NALM6 (cell line): ENCODE results near the gene GOLM1.

GRCh38 chr9:84170209-84171298 is 170.0 kb downstream of the SLC28A3 start:
- PRO-cap = no peak

- PRO-cap = unidirectional peak, plus-strand start at chr9:84271202
These were observed 69.0 kb downstream of the SLC28A3 start for GRCh38 chr9:84271017-84272455.

- PRO-cap = no peak
These were observed 2.5 kb downstream of the NTRK2 start for GRCh38 chr9:84671933-84672506.

- PRO-cap = no peak
These were observed 1.8 kb upstream of the AGTPBP1 start for GRCh38 chr9:85743512-85743943.

GRCh38 chr9:85805453-85806151 is 63.8 kb upstream of the AGTPBP1 start:
- PRO-cap = bidirectional peak, plus-strand start at chr9:85805865, minus-strand start at chr9:85805874

GRCh38 chr9:85965706-85966456 is 24.9 kb downstream of the NAA35 start:
- PRO-cap = no peak

- PRO-cap = no peak
These were observed 59.4 kb downstream of the NAA35 start for GRCh38 chr9:86000367-86000639.

GRCh38 chr9:86025483-86026244 is 73.7 kb downstream of the GOLM1 start:
- PRO-cap = no peak

DNA sequence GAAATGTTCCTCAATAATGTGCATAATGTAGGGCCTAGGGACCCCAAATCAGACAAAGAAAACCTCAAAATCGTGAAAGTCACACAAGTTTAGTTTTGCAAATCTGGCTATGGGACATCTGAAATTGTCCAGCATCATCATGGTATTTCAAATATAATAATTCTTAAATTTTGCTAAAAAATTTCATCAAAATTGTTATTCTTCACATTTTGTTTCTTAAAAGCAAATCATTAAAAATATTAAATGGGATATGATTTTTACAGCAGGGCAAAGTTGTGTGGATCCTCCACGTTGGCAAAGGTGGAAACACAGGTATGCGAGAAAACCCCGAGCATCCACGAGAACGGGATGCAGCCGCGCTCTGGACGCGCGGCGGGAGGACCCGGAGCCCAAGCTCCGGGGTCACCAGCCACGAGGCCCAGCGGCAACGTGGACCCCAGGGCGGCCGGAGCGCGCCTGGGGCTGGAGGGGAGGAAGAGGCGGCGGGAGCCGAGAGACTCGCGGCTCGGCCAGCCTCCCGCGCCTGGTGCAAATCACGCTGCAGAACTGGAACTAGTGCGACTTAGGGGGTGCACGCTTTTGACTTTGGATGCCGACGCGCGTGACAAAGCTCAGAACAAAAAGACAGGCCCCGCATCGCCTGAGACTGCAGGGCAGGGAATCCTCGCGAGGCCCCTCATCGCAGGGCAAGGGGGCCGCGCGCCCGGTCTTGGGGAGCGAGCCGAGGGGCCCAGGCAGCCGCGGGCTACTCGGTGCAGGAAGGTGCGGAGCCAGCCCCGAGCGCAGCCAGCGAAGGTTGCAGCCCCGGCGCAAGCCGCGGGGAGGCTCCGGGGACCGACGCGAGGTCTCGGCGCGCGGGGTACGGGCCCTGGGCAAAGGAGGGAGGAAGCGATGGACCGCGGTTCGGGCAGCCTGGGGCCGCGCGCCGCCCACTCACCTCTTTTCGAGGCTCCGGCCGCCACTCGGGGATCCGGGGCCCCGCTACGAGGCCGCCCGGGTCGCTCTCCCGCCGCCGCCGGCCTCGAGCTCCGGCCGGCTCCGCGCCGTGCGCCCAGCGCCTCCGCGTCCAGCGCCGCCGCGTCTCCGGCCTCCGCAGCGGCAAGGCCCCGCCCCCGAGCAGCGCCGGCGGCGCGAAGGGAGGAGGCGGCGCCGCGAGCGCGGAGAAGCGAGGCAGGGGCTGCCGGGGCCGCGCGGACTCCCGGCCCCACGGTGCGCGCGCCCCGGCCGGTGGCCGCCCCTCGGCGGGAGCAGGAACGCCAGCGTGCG is at the start of gene GOLM1:
GOLM1 (minus strand) TSS at position 1,085 of the 1,266 bp plus-strand sequence.
- PRO-cap = no peak

DNA sequence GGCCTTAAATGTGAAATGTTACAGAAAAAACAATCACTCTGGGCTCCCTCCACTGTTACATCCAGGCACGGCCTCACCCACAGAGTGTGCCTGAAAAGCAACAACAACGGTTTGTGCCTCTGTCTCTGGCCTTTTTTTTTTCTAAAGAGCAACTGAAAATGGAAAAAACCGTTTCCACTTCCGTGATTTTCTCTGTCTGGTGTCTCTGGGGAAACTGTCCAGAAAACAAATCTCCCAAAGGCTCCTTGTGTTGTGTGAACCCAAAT is 221.7 kb upstream of the TUT7 start:
- PRO-cap = bidirectional peak, plus-strand start outside the sequence, minus-strand start at position 88 of the sequence

GRCh38 chr9:86585641-86586268 is 231.5 kb upstream of the TUT7 start:
- PRO-cap = no peak

- PRO-cap = no peak
These were observed 139.3 kb downstream of the GAS1 start for GRCh38 chr9:86808054-86808332.

DNA sequence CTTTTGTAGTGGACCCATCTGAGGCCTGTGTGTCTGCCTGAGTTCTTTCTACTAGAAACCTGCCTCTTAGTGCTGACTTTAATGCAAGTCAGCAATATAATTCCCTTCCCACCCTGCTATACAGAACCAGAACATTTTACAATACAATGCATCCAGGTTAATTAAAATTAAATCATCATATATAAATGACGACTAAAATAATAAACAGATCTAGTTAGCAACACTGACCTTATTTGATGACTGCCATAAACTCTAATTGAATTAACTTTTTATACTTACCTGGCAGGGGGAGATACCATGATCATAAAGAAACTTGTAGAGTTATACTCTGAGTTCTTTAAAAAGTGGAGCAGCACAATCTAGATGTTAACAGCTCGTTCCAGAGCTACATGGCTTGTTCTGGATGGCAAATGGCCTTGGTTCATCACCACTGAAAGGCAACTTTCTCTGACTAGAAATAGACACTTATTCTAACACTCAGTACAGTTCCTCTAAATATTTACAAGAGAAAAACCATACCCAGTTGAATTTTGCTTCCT is 82.8 kb upstream of the GAS1 start:
- PRO-cap = unidirectional peak, plus-strand start at position 272 of the sequence

- PRO-cap = no peak
These were observed 2.9 kb downstream of the DAPK1 start for GRCh38 chr9:87500326-87501183.

DNA sequence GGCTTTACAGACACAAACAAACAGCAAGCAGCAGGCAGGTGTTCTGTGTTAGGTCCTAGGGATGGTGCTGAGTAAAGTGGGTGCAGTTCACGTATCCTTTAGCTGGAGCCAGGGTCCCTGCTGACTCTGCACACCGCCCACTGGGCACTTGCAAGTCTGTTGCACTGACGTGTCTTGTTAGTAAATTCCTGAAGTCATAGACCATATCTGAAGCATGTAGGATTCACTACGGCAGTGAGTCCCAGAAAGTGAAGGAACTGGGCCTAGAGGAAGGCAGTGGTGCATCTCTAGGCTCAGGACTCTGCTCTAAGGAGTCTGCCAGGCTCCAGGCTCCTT is 96.6 kb downstream of the DAPK1 start:
- PRO-cap = no peak

GRCh38 chr9:87644803-87645203 is 81.1 kb upstream of the CTSL start:
- PRO-cap = no peak

- PRO-cap = no peak
These were observed 14.1 kb upstream of the CTSL start for GRCh38 chr9:87711743-87712217.

DNA sequence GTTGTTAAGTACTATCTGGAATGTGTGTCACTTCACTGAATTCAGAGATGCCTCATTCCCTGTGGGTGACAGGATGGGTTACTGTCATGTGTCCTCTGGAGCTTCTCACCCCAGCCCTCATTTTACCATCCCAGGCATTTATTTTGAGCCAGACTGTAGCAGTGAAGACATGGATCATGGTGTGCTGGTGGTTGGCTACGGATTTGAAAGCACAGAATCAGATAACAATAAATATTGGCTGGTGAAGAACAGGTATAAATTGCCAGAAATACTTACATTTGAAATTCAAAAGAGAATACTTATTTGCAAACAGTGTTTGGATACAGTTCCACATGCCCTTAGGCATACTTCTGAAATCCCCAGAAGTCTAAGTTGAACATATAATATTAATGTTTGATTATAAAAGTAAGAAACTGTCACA is 4.3 kb downstream of the CTSL start:
- PRO-cap = no peak

GRCh38 chr9:87751309-87751779 is 25.4 kb downstream of the CTSL start:
- PRO-cap = no peak

- PRO-cap = no peak
These were observed 1.3 kb downstream of the SPATA31E1 start for GRCh38 chr9:87883920-87884393.